ENCODE data around the gene DNAJC25.

- PRO-cap, result no peak
These were observed 10.6 kb upstream of the PTGR1 start for GRCh38 chr9:111610032-111610532.

DNA sequence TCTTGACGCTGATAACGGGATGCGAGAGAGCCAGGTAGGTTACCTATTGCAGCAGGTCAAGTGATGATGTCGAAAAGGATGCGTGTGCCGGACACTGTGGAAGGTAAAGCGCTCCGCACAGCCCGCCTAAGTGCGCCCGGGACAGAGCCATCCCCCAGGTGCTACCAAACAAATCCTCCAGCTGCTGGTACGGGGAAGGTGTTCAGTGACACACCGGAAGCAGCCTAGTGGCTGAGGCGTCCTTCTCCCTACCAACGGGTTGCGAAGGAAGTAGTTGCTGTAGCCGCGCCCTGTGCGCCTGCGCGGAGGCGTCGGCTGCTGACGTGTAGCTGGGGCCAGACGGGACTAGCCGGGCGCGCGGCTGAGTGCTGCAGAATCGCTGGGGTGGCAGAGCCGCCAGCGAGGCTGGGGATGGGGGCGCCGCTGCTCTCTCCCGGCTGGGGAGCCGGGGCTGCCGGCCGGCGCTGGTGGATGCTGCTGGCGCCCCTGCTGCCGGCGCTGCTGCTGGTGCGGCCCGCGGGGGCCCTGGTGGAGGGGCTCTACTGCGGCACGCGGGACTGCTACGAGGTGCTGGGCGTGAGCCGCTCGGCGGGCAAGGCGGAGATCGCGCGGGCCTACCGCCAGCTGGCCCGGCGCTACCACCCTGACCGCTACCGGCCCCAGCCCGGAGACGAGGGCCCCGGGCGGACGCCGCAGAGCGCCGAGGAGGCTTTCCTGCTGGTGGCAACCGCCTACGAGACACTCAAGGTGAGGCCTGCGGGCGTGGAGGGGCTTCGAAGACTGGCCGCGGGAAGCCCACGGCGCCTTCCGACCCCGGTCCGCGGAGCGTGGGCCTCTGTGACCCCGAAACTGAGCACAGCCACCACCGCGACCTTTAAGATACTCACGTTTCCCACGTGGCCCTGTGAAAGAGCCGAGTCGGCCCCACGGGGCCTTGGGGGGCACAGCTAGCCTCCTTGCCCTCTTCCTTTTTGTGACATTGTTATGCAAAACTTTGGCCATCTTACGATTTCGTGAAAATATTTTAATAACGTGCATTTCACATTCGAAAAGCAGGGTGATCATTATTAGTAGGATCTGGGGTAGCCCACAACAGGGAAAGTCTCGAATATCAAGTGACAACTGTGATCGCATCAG, at the start of gene DNAJC25:
DNAJC25 (plus strand) TSS at position 338 of the 1,137 bp plus-strand sequence.
- PRO-cap, result unidirectional peak, plus-strand start at position 373 of the sequence

DNA sequence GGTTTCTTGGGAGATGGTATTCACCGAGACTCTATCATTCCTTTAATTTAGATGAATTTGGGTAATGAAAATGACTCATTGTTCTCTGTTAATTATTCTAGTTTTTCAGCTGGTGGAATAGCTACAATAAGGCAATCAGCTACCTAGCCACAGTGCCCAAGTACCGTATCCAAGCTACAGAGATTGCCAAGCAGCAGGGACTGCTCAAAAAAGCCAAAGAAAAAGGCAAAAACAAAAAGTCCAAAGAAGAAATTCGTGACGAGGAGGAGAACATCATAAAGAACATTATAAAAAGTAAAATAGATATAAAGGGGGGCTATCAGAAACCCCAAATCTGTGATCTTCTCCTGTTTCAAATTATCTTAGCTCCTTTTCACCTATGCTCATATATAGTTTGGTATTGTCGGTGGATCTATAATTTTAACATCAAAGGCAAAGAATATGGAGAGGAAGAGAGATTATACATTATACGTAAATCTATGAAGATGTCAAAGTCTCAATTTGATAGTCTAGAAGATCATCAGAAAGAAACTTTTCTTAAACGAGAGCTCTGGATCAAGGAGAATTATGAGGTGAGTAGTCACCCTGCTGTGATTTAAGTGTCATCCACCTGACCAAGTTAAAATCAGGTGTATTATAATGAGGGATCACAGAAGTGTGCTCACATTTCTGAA, 11.9 kb upstream of the GNG10 start:
- PRO-cap, result no peak

- PRO-cap, result no peak
These were observed 625 bp downstream of the GNG10 start for GRCh38 chr9:111661730-111662730.

DNA sequence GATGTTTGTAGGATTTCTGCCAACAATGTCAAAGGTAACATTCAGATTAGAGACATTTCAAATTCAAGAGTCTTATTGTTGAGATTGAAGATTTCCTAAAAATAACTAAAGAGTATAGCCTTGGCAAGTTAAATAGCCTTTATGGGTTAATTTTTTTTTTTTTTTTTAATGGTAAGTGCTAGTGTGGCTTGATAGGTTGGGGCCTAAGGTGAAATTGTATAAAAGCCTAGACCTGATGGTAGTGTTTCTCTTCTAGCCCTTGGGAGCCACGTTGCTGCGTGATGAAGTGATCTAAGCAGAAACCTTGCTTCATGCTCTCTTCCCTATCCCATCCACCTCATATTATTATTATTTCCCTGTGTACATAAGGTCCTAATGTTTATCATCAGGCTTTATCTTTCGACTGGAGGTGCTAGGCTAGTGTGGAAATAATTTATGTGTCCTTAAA, 3.4 kb downstream of the UGCG start:
- PRO-cap, result no peak

- PRO-cap, result no peak
These were observed 135.5 kb downstream of the UGCG start for GRCh38 chr9:112032069-112032477.

GRCh38 chr9:112176475-112177069, 1.5 kb upstream of the SUSD1 start:
- PRO-cap, result no peak

DNA sequence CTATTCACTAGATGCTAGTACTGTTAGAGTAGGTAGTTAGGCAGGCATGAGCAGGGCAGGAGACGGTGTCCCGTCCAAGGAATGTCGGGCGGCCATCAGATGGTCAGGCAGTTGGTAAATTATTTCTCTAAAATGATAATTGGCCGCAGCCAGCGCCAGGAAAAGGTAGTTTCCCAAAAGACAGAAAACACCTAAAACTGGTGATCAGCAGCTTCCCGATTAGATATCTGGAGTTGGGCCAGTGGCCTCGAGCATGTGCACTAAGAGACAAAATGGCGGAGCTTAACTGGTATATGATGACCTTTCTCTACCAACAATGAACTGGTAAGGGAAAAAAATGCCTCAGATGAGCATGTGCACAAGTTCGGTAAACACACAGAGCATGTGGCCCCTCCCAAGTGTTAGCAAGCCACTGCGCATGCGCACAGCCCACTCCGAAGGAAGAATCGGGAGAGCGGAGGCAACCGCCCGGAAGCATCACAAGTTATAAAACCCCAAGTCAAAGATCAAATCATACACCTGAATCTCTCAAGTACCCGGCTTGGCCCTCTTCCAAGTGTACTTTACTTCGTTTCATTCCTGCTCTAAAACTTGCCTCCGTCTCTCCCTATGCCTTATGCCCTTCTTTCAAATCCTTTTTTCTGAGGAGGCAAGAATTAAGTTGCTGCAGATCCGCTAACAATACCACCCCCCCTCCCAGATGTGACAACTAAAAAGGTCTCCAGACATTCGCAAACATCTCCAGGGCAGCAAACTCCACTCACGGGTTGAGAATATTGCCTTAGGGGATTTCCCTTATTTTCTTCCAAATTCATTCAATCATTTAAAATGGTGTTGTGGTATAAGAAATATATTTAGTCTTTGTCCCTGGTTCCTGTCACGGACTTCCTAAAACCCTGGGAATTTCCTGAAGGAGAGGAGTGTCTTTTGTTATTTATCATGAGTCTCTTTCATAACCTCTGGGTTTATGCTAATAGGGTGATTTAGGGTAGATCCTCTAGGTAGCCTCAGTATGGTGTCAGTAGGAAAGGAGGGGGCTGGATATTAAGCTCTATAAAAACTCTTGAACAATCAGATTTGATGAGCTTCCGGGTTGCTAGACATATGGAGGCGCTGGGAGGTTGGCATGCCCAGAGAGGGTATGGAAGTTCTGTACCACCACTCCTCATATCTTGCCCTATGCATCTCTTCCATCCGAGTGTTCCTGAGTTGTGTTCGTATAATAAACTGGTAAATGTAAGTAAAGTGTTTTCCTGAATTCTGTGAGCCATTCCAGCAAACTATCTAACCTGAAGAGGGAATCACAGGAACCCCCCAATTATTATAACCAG, 15.2 kb upstream of the PTBP3 start:
- PRO-cap, result unidirectional peak, plus-strand start at position 437 of the sequence

DNA sequence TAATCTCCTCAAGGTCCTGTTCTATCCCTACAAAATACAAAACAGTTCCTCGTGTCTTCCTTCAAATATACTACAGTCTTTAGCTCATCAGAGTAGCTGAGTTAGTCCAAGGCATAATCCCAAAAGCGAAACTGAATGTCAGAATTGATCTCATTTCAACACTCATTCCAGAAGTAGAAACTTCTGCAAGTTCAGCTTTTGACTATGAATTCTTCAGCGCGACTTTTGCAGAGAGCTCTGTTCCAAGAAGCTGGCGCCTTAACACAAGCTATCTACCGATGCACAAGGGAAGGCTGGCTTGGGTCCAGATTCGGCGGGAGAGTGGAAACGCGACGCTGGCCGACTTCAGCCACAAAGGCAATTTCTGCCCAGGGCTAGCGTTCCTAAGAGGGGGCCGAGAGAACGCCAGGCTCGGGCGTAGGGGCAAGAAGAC, 628 bp upstream of the HSDL2 start:
- PRO-cap, result no peak

DNA sequence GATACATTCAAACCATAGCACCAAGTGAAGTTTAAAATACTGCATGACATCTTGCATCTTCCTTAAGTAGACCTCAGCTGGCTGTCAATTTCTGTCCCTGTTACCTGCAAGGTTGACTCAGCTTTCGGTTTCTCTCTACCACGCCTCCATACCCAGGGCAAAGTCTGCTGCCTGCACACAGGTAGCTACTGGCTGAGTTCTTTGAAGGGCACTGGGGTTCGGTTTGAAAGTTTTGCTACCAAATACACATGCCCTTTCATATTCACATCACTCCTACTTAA, 69.5 kb downstream of the KIAA1958 start:
- PRO-cap, result no peak

GRCh38 chr9:112858839-112859387, 31.8 kb downstream of the SLC46A2 start:
- PRO-cap, result no peak

GRCh38 chr9:113151769-113152433, 1.1 kb downstream of the SLC31A2 start:
- PRO-cap, result no peak

DNA sequence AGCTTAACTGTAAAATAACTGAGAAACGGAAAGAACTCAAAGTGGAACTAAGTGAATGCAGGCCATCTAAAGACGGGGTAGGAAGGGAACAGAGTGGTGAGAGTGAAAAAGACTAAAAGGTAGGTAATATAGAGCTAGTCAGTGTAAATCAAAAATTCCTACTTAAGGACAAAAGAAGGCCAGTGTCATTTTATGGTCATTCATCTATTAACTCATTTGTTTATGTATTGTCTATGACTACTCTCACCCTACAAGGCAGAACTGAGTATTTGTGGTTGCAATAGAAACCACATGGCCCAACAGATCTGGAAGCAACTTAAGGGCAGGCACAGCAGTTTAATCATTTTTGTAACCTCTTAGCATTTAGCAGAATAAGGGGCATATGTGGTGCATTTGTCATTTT, 1.2 kb downstream of the FKBP15 start:
- PRO-cap, result no peak

DNA sequence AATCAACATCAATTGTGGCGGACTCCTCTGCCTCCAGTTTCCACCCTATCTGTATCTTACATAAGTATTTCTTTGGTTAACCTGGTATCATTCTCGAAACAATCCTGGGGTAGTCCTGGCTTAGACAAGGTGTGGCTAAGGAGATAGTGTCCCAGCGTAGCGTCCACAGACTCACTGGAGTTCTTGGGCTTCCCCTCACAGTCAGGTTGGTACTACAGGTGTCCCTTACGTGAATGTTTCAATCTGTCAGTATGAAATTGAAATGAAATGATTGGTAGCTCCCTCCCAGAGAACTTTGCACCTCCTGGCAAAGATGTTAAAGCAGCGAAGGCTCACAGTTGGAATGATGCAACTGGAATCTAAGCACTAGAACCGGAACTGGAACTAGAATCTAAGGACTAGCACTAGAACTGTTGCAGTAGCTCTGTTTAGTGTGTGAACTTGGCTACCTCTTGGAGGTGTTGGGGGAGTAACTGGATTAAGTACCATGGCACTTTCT, 1.1 kb downstream of the SLC31A1 start:
- PRO-cap, result no peak

- PRO-cap, result no peak
These were observed 6.8 kb downstream of the SLC31A1 start for GRCh38 chr9:113227942-113228680.

DNA sequence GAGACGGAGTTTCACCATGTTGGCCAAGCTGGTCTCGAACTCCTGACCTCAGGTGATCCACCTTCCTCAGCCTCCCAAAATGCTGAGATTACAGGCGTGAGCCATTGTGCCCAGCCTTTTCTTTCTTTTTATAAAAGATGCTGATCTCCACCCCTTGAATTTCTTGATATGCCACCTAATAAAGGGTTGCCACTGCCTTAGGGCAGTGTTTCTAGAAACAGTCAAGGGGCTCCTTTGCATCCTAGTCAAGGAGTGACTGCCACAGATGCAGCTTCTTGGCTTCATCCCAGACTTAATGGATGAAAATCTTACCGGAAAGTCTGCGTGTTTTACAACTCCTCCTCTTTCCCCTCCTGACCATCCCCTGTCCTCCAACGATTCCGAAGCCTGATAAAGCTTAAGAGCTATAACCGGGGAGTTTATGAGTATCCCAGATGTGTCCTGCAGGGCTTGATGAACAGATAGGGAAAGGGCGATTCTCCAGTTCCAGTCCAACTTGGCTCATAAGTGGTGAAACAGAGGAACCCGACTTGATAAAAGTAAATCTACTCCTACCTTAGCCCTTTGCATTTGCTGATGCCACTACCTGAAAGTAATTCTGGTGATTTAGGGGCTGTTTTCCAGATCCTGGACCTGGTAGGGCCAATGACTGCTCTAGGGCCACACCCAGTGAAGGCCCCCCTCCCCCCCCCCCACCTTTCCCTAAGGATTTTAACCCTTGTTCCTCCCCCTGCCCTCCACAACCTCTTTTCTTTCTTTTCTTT, 2.9 kb upstream of the BSPRY start:
- PRO-cap, result no peak

DNA sequence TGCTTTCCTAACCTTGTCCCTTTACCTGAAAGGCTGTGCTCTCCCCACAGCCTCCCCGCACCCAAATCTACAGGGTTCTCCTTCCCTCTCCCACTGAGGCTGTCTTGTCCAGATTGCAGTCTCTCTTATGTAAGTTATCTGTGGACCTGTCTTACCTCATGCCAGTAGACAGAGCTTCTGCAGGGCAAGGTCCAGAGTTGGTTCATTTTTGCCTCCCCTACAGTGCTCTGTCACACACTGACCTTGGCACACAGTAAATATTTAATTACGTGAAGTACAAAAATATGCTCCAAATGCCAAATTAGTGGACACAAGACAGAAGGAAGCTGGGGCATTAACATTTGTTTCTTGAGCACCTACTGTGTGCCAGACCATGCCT, 5.8 kb downstream of the ALAD start:
- PRO-cap, result no peak

DNA sequence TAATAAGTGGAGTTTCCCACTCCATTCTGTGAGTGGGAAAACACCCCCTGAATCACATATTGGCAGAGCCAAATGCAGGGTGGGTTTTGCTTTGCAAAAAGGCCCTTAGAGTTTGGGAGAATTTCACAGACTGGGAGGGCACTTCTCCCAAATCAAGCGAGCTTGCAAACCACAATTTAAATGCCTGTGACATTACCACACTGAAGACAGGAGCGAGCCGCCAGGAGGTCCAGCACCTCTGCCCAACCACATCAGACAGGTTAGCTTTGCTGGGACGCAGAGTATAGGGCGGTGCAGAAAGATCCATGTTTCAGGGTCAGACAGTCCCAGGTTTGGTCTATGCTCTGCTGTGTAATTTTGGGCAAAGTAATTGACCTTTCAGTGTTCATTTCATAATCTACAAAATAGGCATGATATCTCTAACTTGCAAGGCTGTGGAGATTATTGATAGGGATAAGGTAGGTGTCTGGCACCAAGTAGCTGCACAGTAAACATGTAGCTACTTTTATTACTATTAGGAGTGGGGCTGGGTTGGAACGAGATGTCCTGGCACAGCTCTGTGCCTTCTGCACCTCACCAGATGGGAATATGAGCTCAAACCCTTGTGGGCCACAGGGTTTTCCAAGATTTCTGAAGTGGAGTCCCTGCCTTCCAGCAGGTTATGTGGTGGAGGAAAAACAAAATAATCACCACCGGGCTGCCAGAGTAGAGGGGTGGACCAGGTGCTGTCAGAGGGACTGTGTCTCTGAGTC, 2.1 kb downstream of the ALAD start:
- PRO-cap, result no peak

DNA sequence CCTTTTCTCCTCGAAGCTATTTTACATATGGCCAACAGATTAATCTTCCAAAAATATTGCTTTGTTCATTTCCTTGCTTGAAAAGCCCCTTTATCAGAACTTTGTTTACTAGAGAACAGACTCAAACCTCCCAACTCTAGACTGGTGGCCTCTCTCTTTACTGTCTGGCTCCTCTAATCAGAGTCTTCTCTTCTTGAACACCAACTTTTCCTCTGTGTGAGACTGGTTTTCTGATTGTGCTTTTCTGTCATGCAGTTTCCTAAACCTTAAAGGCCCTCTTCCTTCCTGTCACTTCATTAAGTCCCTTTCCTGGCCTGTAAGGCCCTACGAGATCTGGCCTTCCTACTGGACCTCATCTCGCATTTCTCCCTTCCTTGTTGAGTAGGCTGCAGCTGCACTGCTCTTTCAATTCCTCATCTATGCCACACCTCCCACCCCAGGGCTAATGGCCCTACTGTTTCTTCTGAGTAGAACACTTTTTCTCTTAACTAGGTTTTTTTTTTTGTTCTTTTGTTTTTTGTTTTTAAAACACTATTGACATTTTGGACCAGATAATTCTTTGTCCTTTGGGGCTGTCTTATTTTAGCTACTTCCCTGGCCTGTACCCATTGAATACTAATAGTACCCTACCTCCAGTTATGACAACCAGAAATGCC, 5.8 kb downstream of the C9orf43 start:
- PRO-cap, result no peak

- PRO-cap, result no peak
These were observed 53.6 kb downstream of the RGS3 start for GRCh38 chr9:113516974-113517703.